Right ventricle myocardium (tissue), 1 donor: ENCODE measurements around the genes STAC2 and CDK12.

- PRO-cap, 2 experiments, result peak in 2 of 2 experiments; most common plus-strand start chr17:39153944 (in 2); most common minus-strand start chr17:39153811 (in 2)
Measured at GRCh38 chr17:39153394-39154053, 2.1 kb upstream of the PLXDC1 start.

DNA sequence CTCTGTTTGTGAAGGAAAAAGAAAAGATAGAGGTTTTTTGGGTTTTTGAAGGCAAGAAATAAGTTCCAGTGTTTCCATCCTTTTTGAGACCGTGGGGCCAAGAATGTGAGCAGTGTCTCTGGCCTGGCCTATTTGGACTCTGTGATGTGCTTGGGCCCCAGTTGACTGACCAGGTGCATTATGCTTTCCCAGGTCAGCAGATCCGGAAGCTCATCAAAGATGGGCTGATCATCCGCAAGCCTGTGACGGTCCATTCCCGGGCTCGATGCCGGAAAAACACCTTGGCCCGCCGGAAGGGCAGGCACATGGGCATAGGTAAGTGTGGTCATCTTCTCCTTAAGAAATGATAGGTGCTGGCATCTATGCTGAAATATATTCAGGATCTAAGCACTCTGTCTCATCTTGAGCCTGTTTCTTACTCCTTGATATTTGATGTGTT lies 2.1 kb downstream of the RPL19 start:
- PRO-cap, 2 experiments, result no peak in any of the 2 experiments

GRCh38 chr17:39225276-39226303 lies at the start of gene STAC2:
STAC2 (minus strand) TSS chr17:39225945.
- PRO-cap, 2 experiments, result no peak in any of the 2 experiments

- PRO-cap, 2 experiments, result no peak in any of the 2 experiments
Measured at GRCh38 chr17:39256615-39257086, 30.9 kb upstream of the STAC2 start.

DNA sequence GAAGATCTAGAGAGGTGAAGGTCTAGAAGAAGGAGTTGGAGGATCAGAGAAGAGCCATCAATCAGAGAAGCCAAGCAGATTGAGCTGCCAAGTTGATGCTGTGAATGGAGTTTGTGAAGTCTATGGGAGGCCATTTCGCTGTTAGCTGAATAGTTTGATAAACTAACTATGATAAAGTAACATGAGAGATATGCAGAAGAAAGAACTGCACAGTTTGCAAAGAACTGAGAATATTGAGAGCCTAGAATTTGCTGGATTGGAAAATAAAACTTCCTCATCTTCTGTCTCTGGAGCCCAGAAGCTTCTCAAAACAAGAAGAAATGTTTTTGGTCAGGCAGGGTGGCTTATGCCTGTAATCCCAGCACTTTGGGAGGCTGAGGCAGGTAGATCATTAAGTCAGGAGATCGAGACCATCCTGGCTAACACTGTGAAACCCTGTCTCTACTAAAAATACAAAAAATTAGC lies 40.2 kb downstream of the FBXL20 start:
- PRO-cap, 2 experiments, result no peak in any of the 2 experiments

- PRO-cap, 2 experiments, result no peak in any of the 2 experiments
Measured at GRCh38 chr17:39404097-39404944, 2.9 kb upstream of the FBXL20 start.

DNA sequence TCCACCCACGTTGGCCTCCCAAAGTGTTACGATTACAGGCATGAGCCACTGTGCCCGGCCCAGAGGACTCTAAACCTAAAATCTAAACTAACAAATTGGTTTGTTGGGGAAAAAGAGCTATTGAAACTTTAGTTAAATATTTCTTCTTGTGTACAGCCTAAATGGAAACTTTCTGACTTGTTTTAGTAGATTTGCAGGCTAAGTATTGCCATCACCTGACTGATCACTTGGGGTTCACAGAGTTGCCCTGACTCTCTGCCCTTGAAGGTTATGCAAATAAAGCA lies 2.4 kb upstream of the MED1 start:
- PRO-cap, 2 experiments, result no peak in any of the 2 experiments

DNA sequence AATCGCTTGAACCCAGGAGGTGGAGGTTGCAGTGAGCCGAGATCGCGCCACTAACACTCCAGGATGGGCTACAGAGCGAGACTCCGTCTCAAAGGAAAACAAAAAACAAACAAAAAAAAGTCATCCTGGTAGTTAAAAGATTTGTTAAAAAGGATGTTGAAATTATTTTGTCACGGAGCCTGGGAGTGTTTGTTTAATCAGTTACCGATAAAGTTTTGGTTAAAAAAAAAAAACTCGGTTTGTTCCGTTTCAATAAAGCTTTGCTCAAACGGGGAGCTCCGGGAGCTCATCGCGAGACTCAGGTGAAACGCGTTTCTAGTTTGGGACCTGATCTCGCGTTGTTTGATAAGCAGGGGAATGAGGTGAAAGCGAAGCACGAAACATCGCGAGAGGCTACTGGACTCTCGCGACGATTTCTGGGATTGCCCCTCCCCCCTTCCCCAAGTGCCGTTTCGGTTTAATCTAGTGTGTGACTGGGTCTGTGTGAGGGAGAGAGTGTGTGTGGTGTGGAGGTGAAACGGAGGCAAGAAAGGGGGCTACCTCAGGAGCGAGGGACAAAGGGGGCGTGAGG lies at the start of gene CDK12:
CDK12 (plus strand) TSS at position 443 of the 571 bp plus-strand sequence.
- PRO-cap, 2 experiments, result peak in 2 of 2 experiments; most common plus-strand start position 443 of the sequence (in 2); most common minus-strand start position 317 of the sequence (in 1)

DNA sequence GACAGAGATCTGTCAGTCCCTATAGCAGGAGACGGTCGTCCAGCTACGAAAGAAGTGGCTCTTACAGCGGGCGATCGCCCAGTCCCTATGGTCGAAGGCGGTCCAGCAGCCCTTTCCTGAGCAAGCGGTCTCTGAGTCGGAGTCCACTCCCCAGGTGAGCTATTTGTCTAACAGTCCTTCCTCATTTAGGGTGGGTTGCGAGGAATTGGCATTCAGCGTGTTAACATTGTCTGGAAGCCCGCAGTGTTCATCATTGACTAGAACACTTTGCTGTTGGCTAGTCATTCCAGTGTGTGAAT lies 1.6 kb downstream of the CDK12 start:
- PRO-cap, 2 experiments, result no peak in any of the 2 experiments

- PRO-cap, 2 experiments, result no peak in any of the 2 experiments
Measured at GRCh38 chr17:39530651-39531693, 69.7 kb downstream of the CDK12 start.

DNA sequence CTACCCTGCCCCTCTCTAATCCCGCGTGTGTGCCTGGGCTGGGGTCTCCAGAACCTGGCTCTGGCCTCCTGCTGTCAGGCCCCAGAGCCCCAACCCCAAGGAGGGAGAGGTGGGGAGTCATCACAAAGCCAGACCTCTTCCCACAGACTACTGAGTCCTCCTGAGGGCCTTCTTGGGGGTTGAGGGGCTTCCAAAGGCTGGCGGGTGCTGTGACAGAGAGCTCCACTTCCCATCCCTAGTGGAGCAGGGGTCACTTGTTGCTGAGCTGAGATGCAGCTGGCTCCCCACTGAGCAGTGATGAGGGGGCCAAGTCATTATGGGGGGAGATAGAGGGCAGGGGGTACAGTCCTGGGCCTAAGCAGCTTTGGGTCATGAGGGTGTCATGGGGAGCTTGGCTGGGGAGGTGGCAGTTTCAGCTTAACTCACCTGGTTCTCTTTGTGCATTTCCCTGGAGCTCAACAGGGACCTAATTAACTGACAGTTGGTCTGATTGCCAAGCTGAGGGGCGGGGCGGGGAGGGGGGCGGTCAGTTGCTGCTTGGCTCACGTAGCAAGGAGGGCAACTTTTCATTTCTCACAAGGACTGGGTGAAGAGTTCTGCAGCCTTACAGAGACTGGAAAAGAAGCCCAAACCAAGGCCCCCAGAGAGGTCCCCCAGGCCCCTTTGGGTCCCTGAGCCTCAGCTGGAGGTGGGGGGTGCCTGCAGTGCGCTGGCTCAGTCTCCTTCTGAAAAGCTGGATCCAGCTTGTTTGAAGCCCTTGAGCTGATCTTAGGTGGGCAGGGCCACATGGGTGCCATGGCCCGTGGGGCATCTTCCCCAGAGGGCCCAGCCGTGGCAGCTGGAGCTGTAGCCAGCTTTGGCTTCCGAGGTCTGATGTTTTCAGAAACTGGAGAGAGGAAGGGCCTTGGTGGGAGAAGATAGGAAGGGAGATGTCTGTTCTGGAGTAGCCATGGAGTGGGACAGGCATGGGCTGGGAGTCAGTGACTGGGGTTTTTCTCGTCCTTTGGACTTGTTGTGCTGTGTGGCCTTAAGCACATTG lies 1.5 kb downstream of the PPP1R1B start:
- PRO-cap, 2 experiments, result no peak in any of the 2 experiments

DNA sequence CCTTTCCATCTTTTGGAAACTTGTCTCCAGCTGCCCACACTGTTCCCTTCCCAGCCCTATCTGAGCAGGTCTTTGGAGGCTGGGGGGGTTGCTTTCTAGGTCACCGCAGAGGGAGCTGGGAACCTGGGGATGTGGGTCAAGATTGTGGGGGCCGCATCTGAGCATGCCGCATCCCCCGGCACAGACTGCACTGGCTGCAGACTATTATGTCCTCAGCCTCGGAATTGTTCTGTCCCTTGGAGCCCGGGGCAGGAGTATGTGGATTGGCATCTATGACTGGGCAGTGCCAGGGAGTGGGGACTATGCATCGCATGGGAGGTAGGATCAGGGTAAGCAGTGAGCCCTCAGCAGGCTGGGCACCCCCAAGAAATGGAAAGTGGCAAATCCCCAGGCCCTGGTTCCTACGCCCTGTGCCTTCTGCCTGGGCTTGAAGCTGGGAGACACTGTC lies 3.8 kb upstream of the STARD3 start:
- PRO-cap, 2 experiments, result no peak in any of the 2 experiments

GRCh38 chr17:39666919-39667322 lies 1.3 kb upstream of the PNMT start:
- PRO-cap, 2 experiments, result peak in 1 of 2 experiments; most common plus-strand start chr17:39666964 (in 1)

GRCh38 chr17:39667323-39668098 lies 742 bp upstream of the PNMT start:
- PRO-cap, 2 experiments, result peak in 2 of 2 experiments; most common plus-strand start chr17:39667434 (in 1); most common minus-strand start chr17:39667514 (in 2)

- PRO-cap, 2 experiments, result no peak in any of the 2 experiments
Measured at GRCh38 chr17:39701004-39702077, 1.5 kb downstream of the ERBB2 start.

DNA sequence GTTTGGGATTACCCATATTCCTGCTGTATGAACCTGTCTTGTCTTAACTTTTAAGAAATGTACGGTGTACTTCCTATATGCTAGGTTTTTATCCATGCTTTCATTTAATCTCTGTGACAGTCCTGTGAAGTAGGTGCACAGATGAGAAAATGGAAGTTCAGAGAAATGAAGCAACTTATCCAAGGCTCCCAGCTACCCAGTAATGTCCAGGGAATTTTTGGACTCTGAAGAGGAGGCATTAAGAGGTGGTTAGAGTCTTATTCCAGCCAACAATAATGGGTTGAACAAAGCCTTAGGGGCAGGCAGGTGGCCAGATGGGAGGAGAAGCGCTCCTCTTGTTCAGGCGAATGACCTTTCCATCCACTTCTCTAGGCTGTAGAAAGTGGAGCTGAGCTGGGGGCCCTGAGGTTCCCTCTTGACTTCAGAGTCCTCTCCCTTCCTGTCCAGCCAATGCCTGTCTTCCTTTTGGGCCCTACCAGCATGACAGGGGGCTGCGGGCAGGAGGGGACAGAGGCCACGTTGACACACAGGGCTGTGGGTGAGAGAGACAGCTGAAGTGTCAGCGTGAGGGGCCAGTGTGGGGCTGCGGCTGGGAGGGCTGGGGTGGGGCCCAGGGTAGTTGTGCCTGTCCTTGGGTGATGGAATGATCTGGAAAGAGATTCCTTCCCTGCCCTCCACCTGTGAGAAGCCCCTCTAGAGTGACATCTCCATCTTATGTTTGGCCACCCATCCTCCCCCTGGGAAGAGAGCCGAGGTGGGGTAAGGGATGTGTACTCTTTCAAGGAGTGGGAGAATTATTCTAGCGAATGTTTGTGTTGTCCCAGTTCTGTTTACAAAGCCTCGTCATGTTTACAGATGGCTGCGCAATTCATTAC lies 3.0 kb downstream of the ERBB2 start:
- PRO-cap, 2 experiments, result no peak in any of the 2 experiments

GRCh38 chr17:39728385-39728893 lies 1.9 kb downstream of the MIEN1 start:
- PRO-cap, 2 experiments, result no peak in any of the 2 experiments

- PRO-cap, 2 experiments, result no peak in any of the 2 experiments
Measured at GRCh38 chr17:39738501-39739035, 830 bp downstream of the GRB7 start.

- PRO-cap, 2 experiments, result no peak in any of the 2 experiments
Measured at GRCh38 chr17:39792939-39793354, 55.2 kb downstream of the GRB7 start.

DNA sequence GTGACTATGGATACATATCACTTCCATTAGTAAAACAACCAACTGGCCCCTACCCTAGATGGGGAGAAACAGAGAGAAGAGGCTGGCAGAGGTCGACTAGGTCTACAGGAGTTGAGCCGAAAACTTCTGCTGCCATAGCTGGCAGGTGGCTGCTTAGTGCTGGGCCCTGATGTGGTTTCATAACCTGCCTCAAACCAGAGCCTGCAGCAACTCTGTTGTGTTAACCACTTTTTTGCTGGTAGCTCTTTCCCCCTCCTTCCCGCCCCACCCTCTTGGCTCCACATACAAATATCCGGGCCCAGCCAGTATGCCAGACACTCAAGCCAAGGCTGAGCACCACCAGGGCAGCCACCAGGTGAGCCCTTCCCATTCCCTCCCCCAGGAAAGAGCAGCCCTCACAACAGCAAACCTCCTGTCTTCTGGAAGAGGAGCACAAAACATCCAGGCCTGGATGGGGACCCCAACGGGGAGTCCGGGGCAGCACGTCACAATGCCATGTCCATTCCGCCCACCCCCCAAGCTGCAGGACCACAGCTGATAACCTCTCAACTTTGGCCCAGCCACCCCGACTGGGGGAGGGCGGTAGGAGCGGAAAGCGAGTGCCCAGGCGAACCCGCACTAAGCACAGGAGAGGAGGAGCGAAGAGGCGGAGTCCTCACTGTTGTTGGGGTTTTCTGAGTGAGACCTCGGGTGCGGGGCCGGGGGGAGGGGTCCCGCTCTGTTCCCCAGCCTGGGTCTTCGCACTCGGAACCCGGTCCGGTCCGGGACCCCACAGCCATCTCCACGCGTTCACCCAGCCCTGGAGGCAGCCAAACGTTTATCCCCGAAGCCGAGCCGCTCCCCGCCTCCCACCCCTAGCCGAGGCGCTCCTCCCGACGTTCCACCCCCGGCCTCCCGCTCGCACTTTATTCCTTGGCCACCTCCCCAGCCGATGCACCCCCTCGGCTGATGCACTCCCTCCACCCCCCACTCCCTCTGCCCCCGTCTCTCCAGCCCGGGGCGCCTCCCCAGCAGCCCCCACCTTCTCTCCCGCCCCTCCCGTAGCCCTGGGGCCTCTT lies 664 bp downstream of the ORMDL3 start:
- PRO-cap, 2 experiments, result no peak in any of the 2 experiments